ENCODE measurements around a stretch of chr16.

- PRO-cap: no peak
These were observed 1.3 kb upstream of the PRDM7 start for GRCh38 chr16:90078207-90079007.